ENCODE data around the genes CLK1 and C2CD6.

DNA sequence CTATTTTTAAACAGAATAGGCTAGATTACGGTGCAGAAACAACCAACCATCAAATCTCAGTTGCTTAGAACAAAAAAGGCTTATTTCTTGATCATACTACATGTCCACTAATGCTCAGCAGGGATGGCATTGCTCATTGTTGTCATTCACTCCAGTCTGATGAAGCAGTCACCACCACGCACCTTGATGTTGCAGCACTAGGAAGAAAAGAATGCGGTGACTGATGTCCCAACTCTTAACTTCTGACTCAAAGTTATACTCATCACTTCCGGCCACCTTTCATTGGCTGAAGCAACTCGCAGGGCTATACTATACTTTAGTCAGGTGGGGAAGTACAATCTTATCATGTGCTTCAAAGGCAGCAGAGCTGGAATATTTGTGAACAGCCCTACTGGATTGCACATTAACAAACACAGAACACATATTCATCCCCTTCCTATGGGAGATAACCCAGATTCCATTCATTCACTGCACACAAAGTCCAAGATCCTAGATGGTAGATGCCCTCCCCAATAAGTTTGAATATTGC is 3.6 kb upstream of the SPATS2L start:
- PRO-cap: no peak

- PRO-cap: no peak
These were observed 76.9 kb downstream of the SPATS2L start for GRCh38 chr2:200383460-200383792.

DNA sequence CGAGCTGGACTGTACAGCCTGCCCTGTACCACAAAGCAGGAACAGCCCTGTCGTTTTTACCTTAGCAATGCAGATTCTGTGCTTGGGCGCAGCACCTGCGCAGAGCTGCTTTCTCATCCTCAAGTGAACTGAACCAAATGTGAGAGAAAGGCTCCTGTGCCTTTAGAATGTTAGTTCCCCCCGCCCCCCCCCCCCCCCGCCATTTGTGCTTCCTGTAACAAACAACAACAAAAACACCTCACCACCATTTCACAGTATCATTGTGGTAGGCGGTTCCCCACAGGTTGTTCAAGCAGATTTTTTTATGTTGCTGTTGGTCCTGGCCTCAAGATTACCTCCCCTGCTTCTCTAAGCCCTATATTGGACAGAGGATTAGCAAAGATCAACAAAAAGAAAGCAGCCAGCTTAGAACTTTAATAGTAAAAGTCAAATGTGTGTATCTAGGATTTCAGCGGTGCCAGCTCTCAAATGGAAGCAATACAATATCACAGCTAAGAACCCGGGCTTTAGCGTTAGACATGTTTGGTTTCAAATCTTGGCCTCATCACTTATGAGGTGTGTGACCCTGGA is 84.8 kb downstream of the KCTD18 start:
- PRO-cap: no peak

- PRO-cap: no peak
These were observed 23.2 kb downstream of the AOX1 start for GRCh38 chr2:200608935-200609501.

DNA sequence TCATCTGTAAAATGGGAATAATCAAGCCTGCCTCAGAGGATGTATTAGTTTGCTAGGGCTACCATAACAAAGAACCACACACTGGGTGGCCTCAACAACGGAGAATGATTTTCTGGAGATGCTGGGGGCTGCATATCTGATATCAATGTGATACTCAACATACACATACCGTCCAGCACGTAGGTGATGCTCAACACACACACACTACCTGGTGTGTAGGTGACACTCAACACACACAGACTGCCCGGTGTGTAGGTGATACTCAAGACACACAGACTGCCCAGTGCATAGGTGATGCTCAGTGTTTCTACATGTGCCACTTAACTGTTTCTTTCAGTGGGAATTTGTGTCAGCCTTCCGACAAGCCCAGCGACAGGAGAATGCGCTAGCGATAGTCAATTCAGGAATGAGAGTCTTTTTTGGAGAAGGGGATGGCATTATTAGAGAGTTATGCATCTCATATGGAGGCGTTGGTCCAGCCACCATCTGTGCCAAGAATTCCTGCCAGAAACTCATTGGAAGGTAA is 26.5 kb downstream of the AOX1 start:
- PRO-cap: no peak

GRCh38 chr2:200630157-200630833 is 44.5 kb downstream of the AOX1 start:
- PRO-cap: no peak

DNA sequence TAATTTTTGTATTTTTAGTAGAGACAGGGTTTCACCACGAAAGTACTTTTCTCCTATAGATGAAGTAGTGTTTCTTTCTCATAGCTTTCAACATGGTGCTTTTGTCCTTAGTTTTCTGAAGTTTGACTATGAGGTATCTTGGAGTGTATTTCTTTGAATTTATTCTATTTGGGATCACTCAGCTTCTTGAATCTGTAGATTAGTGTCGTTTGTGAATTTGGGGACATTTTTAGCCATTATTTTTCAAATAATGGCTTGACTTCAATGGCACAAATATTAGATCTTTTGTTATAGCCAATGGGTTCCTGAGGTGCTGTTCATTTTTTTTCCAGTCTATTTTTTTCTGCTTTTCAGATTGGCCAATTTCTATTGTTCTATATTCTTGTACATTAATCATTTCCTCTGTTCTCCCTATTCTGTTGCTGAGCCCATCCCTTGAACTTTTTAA is 47.3 kb downstream of the AOX1 start:
- PRO-cap: no peak

DNA sequence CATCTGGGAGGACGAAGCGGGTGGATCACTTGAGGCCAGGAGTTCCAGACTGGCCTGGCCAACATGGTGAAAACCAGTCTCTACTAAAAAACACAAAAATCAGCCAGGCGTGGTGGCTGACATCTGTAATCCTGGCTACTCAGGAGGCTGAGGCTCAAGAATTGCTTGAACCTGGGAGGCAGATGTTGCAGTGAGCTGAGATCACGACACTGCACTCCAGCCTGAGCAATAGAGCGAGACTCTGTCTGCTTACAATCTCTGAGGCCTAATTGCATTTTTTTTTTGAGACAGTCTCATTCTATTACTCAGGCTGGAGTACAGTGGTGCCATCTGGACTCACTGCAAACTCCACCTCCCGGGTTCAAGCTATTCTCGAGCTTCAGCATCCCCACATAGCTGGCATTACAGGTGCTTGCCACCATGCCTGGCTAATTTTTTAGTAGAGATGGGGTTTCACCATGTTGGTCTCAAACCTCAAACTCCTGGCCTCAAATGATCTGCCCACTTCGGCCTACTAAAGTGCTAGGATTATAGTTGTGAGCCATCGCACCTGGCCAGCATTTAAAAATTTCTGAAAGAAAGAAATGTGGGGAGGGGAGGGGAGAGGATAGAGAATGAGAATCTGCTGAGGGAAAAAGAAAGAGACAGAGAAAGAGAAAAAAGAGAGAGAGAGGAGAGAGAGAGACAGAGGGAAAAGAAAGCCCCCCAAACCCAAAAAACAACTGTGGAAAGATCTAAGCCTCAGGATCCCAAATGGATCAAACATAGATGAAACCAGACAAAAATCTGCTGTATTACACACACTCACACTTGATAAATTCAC is 12.3 kb downstream of the CLK1 start:
- PRO-cap: no peak

DNA sequence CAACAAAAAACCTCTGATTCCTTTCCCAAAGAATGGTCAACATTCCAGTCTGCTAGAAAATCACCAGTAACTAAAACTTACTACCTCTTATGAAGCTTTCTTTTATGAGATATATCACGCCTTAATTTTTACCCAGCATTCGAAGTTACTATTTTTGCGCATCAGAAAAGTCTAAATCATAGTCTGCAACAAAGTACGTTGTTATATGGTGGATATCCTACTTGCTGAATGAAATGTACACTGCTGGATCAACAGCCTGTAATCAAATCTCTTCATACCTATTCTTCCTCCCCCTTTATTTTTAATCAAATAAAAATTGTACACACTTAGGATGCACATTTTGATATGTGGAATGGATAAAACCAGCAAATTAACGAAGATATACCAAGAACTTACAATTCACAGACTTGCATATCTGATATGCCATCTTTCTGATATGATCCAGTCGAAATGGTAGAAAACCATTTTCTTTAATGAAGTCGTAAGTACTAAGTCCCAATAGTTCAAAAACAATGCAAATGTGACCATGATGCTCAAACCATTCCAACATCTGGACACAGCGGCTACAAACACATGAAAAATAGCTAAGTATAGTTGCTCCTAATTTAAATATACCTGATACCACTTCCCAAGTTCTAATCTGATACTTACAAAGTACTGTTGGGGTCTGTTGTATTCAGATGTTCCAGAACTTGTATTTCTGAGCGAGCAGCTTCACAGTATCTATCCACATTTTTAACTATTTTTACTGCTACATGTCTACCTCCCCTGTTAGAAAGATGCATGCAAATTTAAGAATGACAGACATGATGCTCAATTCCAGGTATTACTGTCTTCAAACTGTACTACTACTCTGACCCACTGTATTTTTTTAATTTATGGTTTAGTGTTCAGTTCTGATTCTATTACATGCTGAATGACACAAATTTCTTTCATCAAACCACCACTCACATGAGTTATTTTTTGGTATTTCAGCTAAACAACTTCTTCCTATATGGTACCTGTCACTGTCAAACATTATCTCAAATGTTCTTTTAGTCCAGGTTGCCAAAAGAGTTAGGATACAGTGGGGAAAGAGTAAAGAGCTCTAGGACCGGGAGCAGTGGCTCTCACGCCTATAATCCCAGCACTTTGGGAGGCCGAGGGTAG is 6.8 kb downstream of the CLK1 start:
- PRO-cap: no peak

GRCh38 chr2:200864533-200865546 is at the start of gene CLK1:
Gene CLK1 (minus strand): TSS chr2:200864658.
- PRO-cap: bidirectional peak, plus-strand start at chr2:200864788, minus-strand start at chr2:200864658; bidirectional peak, plus-strand start at chr2:200865350, minus-strand start at chr2:200865239

DNA sequence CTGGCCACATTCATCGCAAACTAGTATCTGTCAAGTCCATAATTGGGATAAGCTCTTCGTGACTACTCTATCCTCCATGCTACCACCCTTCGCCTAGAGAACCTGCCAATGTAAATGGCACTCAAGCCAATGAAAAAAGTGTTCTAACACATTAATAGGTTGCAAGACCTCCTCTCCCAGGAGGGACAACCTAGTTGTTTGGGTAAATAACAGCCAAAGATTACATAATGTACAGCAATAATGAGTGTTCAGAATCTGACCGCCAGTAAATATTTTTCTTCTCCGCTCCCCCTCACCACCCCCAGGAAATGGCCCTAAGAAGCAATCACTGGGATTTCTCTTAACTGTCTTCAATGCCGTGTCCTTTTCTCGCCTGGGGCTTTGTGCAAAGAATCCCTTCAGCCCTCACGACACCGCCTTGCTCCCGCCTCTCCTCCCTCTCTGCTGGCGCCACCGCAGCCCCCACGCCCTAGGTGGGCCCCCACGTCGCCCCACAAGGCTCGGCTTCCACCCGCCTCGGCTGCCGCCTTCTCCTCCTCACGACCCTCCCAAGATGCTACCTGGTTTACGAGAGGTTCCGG is 487 bp downstream of the HYCC2 start:
- PRO-cap: no peak

GRCh38 chr2:201117973-201118145 is 1.9 kb downstream of the CFLAR start:
- PRO-cap: no peak

DNA sequence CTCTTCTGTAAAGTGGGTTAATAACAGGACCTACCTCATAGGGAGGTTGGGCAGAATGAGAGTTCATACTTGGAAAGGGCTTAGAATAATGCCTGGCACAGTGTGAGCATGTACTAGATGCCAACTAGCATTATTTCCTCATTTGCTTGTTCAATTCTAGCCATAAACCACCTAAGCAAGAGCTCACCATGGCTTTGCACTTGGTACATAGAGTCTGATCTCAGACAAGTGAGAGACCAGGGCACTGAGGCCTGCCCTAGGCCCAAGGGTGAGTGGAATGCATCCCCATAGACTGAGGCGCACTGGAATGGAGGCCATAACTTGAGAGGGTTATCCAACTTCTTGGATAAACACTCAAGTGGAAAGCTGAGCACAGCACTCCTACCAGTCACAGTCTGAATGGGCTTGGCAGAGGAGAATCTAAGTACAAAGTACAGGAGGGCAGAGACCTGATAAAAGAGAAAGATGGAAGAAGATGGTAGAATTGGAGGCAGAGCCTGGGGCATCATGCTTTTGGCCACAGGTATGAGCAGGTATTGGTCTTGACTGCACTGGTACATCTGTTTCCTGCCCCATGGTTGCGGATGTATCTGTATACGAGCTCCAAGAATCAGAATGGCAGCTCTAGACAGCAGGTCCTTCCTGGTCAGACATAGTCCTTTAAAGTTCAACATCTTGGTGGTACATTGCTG is 30.4 kb upstream of the CASP10 start:
- PRO-cap: no peak

DNA sequence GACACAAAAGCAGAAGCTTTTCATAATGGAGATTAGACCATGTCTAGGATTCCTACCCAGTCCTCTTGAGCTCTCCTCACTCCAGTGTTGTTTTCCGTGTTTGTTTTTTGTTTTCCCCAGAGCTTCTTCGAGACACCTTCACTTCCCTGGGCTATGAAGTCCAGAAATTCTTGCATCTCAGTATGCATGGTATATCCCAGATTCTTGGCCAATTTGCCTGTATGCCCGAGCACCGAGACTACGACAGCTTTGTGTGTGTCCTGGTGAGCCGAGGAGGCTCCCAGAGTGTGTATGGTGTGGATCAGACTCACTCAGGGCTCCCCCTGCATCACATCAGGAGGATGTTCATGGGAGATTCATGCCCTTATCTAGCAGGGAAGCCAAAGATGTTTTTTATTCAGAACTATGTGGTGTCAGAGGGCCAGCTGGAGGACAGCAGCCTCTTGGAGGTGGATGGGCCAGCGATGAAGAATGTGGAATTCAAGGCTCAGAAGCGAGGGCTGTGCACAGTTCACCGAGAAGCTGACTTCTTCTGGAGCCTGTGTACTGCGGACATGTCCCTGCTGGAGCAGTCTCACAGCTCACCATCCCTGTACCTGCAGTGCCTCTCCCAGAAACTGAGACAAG is 22.5 kb upstream of the CASP10 start:
- PRO-cap: no peak

GRCh38 chr2:201168200-201169017 is 14.5 kb upstream of the CASP10 start:
- PRO-cap: no peak

DNA sequence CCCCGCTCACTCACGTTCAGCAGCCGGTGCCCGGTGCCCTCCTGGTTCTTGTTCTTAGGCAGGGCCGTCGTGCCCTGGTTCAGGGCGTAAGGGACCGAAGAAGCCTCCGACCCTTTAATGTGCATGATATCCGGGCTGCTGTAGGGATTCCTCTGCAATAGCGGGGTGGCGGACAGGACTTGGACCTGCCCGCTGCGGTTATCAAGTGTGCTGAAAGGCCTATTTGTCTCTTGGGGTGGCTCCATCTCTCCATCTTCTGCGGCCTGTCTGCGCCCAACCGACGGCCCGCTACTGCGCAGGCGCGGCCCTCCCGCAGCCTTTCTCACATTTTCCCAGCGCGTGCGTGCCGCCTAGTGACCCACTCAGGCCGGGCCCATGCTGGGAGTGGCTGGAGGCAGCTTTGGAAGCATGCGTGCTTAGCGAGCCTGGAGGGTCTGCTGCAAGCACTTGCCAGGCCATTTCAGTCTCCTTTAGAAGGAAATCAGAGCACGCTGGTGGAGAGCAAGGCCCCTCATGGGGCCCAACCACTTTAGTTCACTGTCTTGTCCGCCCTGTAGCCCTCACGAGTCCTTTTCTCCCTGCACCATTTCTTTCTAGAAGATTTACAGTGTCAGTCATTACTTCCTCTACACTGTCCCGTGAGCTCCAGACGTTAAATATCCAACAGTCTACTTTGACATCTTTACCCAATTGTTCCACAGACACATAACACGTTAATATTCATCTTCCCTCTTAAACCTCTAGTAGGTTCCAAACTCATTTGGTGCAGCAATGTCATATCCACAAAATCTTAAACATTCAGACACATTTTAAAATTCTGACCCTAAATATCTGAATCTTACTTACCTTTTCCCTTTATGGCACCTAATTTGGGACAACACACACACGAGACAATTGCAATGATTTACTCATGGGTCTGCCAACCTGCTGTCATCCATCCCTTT is at the start of gene C2CD6:
TSS of gene C2CD6 (minus strand) at position 293 of the 944 bp plus-strand sequence.
- PRO-cap: unidirectional peak, minus-strand start at position 293 of the sequence

DNA sequence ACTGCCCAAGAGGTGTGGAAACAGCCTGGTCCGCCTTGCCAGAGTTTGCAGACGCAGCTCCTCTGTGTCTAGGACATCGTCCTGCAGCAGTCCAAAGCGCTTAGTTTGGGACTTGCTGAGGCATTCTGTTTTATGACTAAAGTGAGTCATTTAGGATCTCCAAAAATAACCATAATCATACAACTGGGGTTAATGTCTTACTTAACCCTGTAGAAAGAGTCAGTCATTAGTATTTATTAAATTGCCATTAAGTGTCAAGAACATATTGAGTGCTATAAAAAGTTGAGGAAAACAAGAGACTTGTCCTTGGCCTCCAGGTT is 74.8 kb downstream of the CDK15 start:
- PRO-cap: no peak

GRCh38 chr2:202161175-202161396 is 77.3 kb downstream of the SUMO1 start:
- PRO-cap: no peak

DNA sequence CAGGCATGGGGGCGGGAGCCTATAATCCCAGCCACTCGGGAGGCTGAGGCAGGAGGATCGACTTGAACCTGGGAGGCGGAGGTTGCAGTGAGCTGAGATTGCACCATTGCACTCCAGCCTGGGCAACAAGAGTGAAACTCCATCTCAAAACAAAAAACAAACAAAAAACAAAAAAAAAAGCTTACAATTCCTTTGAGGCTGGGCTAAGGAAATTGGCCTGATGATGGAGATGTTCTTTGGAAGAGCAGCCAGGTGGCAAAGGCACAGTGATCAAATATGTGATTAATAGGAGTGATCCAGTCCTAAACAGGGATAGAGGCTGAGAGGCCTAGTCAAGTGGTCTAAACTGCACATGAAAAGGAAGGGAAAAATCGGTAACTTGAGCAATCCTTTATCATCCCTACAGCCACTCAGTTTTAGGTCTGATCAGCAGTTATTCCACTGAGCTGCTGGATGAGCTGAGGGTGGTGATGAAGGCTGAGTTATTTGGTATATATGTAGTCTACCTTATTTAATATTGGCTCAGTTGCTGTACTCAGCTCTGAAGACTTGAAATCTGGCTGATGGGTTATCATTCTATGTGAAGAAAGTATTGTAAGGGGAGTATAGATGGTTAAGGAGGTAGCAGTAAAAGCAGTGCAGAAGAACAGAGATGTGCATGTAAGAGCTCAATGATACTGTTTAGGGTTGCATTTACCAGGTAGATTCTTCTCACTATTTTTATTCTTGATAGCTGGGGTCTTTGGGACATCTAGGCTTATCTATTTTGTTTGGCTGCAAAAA is 19.9 kb downstream of the BMPR2 start:
- PRO-cap: no peak

DNA sequence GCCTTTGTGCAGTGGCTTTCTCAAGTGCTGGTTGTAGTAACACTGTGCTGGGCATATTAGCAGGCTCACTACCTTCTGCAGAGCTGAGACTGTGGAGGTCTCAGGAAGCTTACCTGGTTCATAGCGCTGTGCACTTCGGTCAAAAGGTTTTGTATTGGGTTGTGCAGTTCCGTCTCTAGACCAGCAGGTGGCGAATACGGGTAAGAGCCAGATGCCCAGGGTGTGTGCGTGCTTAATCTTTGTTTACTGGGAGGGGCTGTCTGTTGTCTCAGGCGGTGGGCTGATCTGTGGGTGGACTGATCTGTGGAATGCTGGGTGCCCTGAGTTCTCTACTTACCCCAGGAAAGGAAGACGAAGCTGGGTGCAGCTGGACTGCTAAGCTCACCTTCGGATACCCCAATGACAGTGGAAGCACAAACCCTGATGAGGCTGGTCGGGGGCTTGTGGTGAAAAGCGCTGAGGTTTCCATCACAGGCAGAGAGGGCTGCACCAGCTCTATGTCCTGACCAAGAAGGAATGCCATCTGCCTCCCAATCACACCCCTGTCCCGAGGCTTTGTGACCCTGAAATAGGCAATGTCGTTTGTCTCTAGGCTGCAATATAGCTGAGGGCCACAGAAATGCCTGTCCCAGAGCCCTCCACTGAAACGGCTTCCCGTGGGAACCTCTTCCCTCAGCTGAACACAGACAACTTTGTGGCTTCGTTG is 46.0 kb upstream of the FAM117B start:
- PRO-cap: no peak